Umbilical cord (tissue), 2 donors: Measurements from ENCODE around the gene DYNC1H1.

DNA sequence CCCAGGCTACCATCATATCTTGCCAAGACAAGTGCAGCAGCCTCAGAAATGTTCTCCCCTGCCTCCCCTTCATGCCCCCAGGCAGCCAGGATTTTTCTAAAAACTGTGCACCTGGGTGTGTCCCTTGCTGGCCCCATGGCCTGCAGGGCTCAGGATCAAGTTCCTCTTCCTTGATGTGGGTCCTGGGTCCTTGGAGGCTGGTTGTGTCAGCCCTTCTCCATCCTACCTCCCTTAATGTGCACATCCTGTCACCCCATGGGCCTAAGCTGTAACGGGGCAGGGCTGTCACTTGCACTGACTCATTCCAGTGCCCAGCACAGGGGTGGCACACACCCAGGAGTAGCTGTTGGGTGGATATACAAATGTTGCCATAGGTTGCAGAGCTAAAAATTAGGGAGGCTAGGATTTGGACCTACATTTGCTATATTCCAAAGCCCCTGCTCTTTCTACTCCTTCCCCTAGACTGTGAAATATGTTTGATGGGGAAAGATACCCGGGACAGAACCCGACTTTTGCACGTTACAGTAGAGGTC, 48.8 kb downstream of the WDR25 start:
- RAMPAGE, long total RNA, result no peak

DNA sequence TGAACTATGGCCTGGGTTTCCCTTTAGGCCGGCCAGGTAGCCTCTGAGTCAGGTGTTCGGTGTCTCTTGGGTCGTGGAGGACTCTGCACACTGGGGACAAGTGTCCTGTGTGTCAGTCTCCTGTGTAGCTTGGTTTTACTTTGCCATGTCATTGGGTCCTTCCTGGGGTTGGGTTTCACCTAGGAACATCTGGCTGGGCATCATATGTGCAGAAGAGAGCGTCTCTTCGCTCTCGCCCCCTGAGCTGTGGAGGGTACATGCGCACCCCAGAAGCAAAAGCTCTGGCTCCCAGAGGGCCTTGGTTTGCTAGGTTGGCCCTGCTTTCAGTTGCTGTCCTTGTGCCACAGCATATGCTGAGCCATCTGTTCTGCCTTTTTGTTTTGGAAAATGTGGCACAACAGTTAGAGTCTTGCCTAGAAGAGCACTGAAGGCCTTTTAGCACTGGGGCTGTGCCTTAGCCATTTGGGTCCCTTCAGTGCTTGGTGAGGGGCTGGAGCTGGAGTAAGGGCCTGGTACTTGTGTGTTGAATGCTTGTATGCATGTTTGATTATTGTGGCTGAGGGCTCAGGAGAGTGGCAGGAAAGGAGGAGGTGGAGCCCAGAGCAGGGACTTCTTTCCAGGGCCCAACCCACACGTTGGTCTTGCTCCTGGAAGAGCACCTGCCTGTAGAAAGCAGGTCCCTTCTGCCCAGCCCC, 60.4 kb downstream of the WDR25 start:
- RAMPAGE, long total RNA, result no peak

GRCh38 chr14:100562841-100563137, 24.4 kb downstream of the BEGAIN start:
- RAMPAGE, long total RNA, result no peak

DNA sequence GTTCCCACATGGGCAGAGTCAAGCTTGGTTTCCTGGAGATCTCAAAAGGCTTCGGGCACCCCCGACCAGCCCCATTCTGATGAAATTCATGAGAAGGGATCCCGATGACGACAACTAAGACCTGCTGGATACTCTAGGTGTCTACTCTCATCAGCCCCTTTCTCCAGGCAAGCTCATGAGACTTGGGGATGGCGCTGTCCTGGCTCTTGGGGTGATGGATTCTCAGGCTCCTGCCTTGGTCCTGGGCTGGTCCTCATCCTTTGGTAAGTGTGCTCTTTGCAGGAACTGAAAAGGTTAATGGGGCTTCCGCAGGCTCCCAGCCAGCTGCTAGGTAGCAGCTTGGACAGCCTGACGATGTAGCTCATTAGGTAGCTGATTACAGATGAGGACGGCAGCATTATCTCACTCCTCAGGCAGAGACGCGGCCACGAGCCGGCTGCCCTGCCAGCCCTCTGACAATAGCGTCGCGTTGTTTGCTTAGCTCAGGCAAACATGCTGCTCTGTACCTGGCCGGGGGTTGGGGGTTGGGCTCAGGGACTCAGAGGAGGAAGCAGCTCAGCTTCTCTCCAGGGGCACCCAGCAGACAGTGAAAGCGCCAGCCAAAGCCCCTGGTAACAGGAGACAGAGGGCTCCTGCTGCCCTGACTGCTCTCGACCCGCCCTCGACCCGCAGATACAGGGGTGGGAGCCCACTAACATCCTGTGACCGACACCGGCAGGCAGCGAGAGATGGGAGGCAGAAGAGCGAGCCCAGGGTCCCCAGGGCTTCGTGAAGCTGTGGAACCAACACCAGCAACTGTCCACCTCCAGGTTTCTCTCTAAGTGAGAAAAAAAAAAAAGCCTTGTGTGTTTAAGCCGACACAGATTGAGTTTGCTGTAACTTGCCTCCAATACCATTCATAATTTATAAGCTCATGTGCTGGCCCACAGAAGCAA, 53.6 kb upstream of the DLK1 start:
- RAMPAGE, long total RNA, result no peak

DNA sequence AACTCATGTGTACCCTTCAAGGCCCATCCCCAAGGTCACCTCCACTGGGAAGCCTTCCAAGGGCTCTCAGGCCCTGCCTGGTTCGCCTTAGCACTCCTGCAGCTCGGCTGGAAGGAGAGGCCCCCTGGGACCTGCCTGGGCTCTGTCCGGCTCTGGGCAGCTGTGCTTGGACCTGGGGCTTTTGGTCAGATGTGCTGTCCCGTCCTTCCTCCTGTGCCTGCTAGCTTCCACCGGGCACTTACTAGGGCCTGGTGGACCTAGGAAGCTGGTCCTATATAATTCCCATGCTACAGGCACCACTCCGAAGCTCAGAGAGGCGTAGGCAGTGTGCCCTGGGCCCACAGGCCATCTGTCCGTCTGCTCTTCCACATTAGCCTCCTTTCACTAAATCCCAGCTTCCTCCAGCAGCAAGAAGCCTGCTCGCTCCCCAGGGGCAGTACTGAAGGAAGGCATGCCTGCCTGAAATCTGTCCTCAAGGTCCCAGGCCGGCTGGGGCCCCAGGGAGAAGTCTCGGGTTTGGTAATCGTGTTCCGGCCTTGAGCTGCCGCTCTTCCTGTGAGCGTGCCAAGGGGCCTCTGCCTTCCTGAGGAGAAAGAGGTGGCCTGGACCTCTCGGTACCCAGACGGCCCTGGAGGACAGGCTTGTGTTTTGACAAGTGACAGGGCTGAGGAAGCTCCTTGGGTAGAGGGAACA, 15.3 kb upstream of the DLK1 start:
- RAMPAGE, long total RNA, result no peak

DNA sequence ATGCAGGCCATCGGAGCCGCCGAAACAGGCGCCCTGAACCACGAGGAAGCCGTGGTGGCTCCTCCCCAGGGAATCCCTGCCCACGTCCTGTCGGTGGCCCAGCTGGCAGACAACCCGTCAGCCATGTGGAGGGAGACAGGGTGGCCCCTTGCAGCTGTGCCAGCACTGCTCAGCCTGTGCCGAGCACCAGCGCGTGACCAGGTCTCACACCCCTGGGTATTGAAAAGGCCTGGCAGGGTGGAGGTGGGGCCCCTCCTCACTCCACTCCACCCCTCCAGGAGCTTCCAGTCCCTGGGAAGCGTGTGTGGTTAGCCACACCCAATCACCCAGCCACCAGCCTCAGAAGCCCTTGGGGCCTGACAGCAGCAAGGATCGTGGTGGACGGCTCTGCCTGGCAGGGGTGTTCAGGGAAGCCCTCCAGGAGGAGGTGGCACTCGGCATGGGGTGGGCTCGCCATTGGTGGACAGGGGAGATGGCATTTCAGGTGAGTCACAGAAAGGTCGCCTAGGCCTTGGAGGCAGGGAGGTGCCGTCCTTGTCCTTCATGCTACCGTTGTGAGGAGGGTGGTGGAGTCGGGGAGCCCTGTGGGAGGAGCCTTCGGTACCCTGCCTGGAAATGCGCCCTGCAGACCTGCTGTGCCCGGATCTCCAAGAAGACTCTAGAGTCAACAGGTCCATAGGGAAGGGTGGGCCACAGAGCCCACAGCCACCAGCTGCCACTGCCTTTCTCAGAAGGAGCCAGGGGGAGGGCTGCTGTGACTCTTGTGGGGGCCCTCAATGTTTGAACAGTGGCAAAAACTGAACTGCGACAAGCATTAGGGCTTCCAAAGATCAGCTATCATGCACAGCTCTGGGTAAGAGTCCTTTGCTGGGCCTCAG, 12.2 kb upstream of the DLK1 start:
- RAMPAGE, long total RNA, result no peak

DNA sequence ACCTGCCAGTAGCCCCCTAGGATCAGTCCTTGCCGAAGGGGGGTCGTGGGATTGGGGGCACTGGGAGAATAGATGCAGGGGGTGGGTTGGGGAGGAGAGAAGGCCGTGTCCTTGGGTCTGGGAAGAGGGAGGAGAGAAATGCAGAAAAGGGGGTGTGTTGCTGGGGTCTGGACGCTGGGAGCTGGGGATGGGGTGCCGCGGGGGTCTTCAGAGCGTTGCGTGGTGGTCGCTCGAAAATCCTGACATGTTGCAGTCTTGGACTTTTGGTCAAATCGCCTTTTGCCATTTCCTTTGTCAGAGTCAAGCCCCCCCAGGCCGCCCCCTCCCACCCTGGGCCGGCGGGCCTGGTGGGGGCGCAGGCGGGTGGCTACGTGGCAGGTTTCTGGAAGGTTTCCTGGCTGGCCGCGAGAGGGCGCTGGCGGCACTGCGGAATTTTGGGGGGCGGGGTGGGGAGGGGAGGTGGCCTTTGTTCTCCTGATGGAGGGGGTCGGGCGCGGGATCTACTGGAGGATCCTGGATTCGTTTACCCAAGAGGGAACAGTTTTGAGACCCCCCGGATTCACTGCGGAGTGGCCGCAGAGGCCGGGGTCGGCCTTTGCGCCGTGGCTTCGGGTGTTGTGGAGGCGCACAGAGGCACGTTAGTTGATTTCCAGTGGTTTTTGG, 76.5 kb downstream of the RTL1 start:
- RAMPAGE, long total RNA, result no peak

GRCh38 chr14:101400882-101401344, 360.6 kb upstream of the PPP2R5C start:
- RAMPAGE, long total RNA, result no peak

GRCh38 chr14:101526956-101527508, 234.5 kb upstream of the PPP2R5C start:
- RAMPAGE, long total RNA, result no peak

DNA sequence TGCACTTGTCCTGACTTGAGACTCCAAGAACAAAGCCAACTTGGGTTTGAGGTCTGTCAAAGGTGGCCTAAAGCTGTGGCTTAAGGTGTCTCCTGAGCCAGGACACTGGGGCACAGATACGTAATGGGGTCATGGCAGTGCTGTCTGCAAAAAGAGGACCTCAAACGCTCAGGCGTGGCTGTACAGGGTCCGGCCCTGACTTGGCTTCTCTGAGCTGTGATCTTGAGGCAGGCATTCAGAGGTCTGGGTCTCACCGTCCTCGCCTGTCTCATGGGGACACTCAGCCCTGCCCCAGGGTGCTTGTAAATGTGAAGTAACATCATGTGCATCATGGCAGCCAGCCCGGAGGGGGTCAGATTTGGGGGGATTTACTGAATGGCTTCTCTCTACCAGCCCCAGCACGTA, 171.5 kb upstream of the PPP2R5C start:
- RAMPAGE, long total RNA, result no peak

DNA sequence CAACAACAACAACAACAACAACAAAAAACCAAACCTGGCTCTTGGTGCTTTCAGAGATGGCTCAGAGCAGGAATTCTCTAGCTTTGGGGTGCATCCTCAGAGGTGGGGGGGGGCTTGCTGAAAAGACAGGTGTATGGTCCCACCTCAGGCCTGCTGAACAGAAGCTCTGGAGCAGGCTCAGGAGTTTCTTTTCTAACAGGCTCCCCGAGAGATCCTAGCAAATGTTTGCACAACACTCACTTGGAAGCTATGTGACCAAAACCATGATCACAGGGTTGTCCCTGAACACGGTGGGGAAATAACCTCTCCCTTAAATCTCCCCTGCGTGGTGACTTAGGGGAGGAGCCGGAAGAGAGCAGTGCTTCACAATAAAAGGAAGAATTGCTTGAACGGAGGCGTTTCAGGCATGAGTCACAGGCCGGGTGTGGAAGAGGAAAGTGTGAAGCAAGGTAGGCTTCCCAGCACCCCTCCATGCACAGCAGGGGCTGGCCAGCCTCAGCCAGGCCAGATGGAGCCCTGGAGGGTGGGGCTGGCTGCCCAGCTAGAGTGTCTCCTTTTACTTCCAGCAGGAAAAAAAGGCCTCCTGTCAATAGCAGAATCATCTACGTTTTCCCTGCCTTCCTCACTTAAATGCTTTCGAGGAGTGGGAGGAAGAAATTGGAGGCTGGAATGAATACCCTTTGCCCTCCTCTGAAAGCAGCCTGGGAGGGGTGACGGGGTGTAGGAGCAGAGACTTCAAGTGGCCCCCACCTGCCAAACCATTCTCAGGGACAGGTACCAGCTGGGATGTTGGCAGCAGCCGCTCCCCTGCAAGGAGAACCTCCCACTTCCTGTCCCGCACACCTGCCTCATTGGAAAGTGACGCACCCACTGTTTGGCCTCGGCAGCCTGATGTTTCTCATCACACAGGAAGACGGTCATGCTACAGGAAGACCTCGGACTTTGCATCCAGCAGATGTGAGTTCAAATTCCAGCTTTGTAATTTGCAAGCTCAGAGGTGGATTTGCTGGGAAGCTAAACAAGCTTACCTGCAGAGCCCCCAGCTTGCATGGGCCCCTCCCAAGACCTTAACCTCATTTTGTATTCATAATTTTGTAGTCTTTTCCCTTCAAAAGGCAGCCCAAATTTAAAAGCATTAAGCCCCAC, 30.1 kb upstream of the PPP2R5C start:
- RAMPAGE, long total RNA, result no peak

- RAMPAGE, long total RNA, result no peak
Measured at GRCh38 chr14:101792037-101792573, 30.6 kb downstream of the PPP2R5C start.

GRCh38 chr14:101849092-101849615, 87.6 kb downstream of the PPP2R5C start:
- RAMPAGE, long total RNA, result no peak

DNA sequence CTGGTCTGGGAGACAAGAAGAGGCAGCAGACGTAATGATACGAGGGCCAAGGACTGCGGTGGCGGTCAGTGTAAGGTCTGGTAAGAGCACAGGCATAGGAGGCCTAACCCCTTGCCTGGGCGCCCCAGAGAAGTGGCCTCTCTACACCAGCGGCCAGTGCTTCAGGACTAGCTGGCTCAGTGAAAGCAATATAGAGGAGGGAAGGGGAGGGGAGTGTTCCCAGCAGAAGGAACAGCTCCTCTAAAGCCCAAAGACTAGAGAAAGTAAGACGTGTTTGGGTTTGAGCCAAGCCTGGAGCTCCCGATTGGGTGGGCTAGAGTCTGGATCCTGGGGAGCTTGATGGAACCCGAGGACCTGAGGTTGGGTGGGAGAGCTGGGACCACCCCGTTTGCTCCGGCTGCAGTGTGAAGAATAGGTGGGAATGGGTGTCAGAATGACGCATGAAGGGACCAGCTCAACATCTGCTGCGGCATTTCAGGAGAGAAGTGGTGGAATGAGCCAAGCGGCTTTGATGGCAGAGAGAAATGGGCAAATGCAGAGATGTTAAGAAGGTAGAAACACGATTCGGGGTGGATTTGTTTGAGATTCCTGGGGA, 99.8 kb upstream of the DYNC1H1 start:
- RAMPAGE, long total RNA, result no peak

GRCh38 chr14:101964052-101965214, at the start of gene DYNC1H1:
Gene DYNC1H1, plus strand, starts transcription at chr14:101964573.
- RAMPAGE, long total RNA, result no peak

DNA sequence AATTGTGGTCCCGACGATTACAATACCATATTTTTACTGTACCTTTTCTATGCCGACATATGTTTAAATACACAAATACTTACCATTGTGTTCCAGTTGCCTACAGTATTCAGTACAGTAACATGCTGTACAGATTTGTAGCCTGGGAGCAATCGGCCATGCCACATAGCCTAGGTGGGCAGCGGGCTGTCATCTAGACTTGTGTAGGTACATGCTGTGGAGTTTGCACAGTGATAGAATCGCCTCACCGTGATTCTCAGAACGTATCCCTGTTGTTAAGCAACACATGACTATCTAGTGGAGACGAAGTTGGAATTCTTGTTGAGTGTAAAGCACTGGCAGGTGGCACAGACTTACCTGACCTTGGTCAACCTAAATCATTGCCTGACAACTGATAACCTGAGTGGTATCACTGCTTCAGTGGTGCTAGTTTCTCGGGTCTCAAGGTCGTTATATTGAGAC, 25.5 kb downstream of the DYNC1H1 start:
- RAMPAGE, long total RNA, result no peak

GRCh38 chr14:102039296-102040000, 47.4 kb downstream of the HSP90AA1 start:
- RAMPAGE, long total RNA, result no peak

GRCh38 chr14:102042324-102042795, 44.5 kb downstream of the HSP90AA1 start:
- RAMPAGE, long total RNA, result no peak

GRCh38 chr14:102186971-102187754, 47.5 kb downstream of the WDR20 start:
- RAMPAGE, long total RNA, result no peak

GRCh38 chr14:102234422-102235112, 70.4 kb downstream of the MOK start:
- RAMPAGE, long total RNA, result no peak